Metanephros (tissue), 2 donors: ENCODE measurements around a stretch of chr21.

- RAMPAGE, long total RNA: no peak
Observed at GRCh38 chr21:15875310-15876112, 145.7 kb downstream of the USP25 start.

GRCh38 chr21:16011479-16012229, 281.9 kb downstream of the USP25 start:
- RAMPAGE, long total RNA: no peak

- RAMPAGE, long total RNA: no peak
Observed at GRCh38 chr21:16183661-16184074, 453.9 kb downstream of the USP25 start.

DNA sequence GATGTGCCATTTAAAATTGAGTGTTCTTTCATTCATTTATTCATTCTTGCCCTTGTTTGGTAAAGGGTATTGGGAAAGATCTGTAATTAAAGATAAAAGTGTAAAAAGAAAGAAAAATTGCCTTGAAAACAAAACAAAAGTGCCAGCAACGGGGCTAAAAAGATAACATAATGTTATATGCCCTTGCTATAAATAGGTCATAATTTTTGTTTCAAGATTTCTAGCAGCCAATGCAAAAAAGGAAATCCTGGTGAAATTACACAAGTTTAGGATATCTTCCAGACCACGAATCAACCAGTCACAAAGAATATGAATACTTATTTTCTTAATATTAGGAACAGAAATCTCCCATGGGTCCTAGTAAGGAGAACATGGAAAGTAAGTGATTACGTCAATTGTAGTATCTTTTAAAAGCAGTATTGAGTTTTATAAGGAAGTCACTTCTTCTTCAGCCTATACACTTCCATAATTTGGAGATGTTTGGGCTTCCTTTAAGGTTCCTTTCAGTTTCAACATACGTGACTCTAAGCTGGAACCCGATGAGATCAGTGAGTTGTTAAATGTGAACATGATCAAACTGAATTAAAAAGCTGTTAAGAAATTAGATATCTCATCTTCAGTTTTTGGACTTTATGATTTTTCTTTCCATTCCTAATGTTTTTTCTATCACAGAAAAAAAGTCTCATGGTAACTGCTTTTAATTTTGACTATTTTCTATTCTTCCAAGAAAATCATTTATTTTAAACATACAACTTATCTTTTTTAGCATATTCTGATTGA, 534.5 kb downstream of the USP25 start:
- RAMPAGE, long total RNA: no peak

GRCh38 chr21:16280662-16281121, 550.9 kb downstream of the USP25 start:
- RAMPAGE, long total RNA: no peak

GRCh38 chr21:16309372-16310135, 579.8 kb downstream of the USP25 start:
- RAMPAGE, long total RNA: no peak

GRCh38 chr21:16330306-16330965, 600.7 kb downstream of the USP25 start:
- RAMPAGE, long total RNA: no peak

- RAMPAGE, long total RNA: no peak
Observed at GRCh38 chr21:16419146-16419940, 689.6 kb downstream of the USP25 start.

- RAMPAGE, long total RNA: no peak
Observed at GRCh38 chr21:17139560-17140024, 373.3 kb upstream of the CXADR start.

- RAMPAGE, long total RNA: no peak
Observed at GRCh38 chr21:17467153-17467628, 45.7 kb upstream of the CXADR start.

GRCh38 chr21:17511686-17512311, 1.0 kb upstream of the CXADR start:
- RAMPAGE, long total RNA: no peak

- RAMPAGE, long total RNA: no peak
Observed at GRCh38 chr21:17610680-17611835, 1.6 kb downstream of the BTG3 start.

- RAMPAGE, long total RNA: no peak
Observed at GRCh38 chr21:17775318-17775672, 43.9 kb downstream of the C21orf91 start.

DNA sequence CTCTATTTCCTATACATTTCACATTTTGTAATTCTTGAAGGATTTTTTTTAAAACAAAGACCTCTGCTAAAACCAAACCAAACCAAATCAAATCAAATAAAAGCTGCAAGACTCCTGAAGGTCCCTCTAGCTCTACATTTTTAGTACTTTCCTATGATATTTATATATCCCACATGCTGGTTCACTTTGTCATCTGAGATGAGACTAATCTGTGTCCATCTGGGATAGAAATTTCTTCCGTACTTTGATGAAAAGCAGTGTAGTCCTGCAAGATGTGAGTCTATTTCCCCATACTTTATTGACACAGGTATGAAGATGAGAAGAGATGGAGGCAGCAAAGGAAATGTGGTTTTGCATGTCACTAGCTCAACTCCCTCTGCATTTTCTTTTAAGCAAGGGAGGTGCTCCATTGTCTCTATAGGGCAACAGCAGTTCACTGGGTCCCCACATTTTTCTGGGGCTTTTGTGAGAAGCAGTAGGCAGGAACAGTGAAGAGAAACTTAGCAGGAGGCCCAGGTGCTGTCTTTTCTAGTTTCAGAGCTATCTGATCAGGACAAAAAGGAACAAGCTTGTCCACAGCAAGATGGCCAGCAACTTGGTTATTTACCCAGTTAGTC, 37.2 kb downstream of the C21orf91 start:
- RAMPAGE, long total RNA: no peak

DNA sequence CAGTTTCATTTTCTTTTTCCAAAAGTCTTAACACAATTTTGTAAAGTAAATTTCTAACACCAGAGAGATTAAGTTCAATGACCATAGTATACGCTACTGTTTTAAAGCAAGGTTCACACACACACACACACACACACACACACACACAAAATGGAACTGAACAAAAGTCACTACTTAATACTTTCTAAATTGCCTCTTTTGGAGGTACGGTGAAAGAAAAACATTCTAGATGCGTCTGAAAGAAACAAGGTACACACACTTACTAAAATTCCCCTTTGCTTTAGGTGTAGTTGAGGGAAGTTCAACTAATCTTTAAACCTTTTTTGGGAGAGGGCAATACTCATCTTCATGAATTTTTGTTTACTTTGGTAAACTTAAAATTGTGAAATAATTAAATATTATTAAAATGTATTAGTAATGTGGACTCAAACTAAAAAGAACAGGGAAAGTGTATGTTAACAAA, 30.0 kb downstream of the C21orf91 start:
- RAMPAGE, long total RNA: no peak

DNA sequence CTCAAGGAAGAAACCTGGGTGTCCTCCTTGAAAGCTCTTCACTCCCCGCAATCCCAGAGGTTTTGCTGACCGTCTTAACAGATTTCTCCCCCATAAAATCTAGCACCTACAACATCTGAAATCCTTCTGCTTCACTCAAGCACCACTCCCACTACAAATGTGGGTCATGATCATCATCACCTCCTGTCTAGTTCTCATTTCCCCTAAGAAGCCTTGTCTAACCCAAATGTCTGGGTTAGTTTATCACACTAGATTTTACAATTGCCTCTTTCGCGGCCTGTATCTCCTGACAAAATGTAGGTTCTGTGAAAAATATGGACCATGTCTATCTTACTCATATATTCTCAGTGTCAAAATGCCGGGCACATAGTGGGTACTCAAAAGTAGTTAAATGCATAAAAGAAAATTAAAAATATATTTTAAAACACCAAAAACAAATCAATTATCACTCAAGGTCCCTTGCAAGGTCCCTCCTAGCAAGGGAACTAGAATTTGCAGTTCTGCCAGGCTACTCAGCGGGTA, 19.7 kb downstream of the C21orf91 start:
- RAMPAGE, long total RNA: no peak

DNA sequence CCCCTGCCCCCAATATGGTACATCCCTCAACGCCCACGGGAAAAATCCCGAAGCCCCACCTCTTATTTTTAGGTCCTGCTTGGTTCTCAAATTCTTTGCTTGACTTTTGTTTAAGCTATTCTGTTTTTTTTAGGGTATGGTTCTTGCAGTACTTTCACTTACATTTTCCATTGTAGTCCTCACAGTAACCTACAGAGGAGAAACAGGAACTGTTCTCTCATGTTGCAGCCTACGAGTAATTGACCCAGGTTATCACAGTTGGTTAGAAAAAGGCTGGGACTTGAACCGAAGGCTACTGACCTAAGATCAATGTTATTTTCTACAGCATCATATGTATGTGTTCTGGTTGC, 727 bp upstream of the C21orf91 start:
- RAMPAGE, long total RNA: no peak

DNA sequence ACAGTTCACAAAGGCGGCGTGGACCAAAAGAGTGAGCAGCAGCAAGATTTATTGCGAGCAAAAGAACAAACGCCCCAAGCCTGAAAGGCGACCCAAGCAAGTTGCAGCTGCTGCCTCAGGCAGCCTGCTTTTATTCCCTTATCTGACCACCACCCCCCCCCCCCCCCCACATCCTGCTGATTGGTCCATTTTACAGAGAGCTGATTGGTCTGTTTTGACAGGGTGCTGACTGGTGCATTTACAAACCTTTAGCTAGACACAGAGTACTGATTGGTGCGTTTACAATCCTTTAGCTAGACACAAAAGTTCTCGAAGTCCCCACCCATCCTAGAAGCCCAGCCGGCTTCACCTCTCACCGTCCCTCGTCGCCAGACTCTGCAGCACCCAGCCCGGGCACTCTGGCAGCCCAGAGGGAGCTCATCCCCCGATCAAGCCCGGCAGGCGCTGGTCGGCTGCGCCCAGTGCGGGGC, 2023.0 kb downstream of the NCAM2 start:
- RAMPAGE, long total RNA: no peak

DNA sequence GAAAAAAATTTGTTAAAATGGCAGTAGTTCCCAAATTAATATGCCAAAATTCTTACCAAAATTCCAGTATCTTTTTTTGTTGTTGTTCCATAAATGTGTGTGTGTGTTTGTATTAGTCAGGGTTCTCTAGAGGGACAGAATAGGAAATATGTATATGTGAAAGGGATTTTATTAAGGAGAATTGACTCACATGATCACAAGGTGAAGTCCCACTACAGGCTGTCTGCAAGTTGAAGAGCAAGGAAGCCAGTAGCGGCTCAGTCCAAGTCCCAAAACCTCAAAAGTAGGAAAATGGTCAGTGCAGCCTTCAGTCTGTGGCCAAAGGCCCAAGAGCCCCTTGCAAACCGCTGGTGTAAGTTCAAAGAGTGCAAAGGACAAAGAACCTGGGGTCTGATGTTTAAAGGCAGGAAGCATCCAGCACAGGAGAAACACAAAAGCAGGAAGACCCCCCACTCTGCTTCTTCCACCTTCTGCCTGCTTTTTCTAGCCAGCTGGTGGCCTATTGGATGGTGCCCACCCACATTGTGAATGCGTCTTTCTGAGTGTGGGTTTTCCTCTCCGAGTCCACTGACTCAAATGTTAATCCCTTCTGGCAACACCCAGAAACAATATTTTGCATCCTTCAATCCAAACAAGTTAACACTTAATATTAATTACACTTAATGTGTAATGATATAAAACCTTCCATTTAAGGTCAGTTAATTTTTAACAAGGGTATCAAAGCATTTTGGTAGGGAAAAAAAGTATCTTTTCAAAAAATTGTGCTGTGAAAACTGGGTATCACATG, 2222.6 kb downstream of the MRPL39 start:
- RAMPAGE, long total RNA: no peak

DNA sequence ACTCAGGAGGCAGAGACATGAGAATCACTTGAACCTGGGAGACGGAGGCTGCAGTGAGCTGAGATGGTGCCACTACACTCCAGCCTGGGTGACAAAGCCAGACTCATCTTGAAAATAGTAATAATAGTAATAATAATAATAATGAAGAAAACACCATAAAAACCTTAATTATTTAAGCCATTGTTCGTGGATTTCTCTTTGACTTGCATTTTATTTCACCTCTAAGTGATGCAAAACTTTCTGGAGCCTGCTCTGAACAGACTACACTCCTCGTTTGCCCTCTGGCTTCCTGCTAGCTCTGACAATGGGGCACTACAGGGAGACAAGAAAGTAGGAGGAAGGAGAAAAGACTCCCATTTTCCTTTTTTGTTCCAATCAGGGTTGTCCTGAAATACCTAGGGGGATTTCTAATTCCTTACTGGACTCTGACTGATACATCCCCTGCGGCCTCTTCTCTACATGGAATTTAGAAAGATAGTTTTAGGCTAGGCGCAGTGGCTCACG, 95.7 kb downstream of the GABPA start:
- RAMPAGE, long total RNA: no peak